Natural killer cell (primary cell): ENCODE data around the genes TGM3, NOP56, OXT, SLC4A11 and CENPB.

DNA sequence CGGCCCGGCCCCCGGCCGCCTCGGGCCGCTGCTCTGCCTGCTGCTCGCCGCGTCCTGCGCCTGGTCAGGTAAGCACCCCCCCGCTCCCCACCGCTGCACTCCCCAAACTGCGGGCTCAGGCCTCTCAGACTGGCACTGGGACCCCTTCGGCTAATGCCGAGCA, 133 bp downstream of the SIRPA start:
- PRO-cap = no peak

- PRO-cap = no peak
Observed at GRCh38 chr20:1915344-1915678, 20.1 kb downstream of the SIRPA start.

DNA sequence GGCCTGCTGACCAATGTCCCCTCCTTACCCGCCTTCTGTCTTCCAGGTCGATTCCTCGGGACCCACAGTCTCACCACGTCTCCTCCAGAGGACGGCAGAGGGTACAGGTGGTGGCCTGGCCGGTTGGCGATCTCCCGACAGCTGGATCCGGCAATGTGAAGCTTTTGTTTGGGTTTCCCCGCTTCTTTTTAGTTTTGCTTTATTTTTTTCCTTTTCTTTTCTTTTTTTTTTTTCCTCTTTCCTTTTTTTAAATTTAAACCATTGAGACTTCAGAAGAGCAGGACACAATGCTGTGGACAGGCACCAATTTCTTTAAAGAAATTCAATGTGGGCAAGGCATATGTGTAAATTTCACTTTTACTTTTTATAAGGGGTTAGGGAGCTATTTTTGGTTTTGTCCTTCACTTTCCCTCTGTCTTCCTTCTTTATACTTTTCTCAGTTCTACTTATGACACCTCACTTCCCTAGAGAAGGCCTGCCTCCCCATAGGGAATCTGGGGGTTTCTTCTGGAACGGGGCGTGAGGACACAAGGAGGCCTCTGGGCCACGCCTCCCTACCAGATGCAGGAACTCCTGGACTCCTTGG, 42.2 kb downstream of the STK35 start:
- PRO-cap = no peak

GRCh38 chr20:2145969-2147076, 44.7 kb downstream of the STK35 start:
- PRO-cap = no peak

DNA sequence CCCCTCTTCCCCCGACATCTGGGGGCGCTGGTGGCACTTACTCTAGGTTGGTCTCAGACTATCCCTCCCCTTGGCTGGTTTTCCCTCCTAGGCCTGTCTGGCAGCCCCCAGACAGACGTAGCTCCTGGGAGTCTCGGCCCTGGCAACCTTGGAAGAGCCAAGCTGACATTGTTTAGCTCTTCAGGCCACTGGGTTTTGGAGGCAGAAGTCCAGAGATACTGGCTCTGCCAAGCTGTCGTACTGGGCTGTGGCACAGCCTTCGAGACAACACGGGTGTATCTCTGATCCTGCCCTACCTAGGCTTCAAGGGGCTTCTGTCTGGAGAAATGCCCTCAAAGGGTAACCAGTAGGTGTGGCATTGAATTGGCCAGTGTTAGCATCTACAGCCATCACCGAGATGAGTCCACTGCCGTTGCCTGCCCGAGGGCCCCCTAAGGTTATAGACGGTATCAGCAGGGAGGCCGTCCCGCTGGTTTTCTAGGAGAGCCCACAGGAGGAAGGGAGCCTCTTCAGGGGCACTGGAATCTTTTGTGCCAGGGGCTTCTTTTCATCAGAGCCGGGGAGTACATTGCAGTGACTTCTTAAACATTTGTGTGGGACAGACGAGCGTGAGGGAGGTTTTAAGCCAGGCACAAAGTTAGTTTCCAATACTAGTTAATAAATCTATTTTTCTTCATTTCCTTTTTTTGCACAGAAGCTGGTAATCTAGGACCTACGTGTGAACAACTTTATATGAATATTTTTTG, 46.2 kb downstream of the STK35 start:
- PRO-cap = no peak

- PRO-cap = no peak
Observed at GRCh38 chr20:2295719-2296132, at the start of gene TGM3. TSS of gene TGM3 (plus strand) at chr20:2296001.

DNA sequence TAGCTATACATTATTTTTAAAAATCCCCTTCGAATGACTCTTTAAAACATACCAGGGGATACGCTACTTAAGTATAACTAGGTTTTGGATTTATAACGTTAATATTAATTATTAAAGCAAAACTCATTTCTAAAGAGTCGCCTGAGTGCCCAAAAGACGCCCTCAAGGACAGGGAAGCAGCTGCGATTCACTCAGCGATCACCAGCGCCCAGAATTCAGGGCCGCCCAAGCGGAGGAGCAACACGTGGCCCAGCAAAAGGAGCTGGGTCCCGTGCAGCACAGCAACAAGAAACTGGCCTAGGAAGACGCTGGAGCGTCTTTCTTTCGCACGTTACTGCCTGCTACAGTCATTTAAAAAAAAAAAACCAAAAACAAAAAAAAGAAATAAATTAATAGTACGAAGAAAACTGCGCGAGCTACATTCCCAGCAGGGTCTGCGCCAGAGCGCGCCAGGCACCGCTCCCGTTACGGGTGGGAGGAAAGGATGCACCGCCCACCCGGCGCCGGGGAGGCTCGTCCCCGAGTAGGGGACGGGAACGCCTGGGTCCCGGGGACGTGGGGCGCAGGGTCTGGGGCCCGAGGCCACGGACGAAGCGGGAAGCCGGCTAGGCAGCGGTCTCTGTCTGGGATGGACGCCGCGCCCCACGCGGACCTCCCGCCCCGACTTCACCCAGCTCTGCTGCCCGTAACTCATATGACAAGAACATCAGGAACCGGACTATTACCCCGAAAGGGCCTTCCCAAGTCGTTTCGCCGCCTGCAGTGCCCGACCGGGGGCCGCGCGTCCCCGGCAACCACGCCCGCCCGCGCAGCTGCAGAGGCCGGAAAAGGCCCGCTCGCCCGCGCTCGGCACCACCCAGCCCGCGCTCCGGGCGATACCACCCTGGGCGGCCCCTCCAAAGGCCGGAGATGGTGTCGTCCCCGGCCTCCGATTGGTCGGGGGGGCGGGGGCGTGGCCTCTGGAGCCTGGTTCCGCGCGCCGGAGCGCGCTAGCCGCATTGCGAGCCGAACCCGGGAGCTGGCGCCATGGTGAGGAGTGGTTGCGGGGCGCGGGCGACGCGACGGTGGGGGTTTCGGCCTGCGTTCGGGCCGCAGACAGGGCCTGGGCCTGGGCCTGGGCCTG, at the start of gene NOP56:
Gene NOP56, plus strand, starts transcription at position 998 of the 1,123 bp plus-strand sequence.
- PRO-cap = bidirectional peak, plus-strand start at position 998 of the sequence, minus-strand start at position 764 of the sequence

- PRO-cap = no peak
Observed at GRCh38 chr20:3070962-3071513, 382 bp upstream of the OXT start.

DNA sequence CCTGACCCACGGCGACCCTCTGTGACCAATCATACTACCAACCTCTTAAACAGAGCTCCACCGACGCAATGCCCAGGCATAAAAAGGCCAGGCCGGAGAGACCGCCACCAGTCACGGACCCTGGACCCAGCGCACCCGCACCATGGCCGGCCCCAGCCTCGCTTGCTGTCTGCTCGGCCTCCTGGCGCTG, at the start of gene OXT:
Gene OXT, plus strand, starts transcription at position 107 of the 190 bp plus-strand sequence.
- PRO-cap = no peak

DNA sequence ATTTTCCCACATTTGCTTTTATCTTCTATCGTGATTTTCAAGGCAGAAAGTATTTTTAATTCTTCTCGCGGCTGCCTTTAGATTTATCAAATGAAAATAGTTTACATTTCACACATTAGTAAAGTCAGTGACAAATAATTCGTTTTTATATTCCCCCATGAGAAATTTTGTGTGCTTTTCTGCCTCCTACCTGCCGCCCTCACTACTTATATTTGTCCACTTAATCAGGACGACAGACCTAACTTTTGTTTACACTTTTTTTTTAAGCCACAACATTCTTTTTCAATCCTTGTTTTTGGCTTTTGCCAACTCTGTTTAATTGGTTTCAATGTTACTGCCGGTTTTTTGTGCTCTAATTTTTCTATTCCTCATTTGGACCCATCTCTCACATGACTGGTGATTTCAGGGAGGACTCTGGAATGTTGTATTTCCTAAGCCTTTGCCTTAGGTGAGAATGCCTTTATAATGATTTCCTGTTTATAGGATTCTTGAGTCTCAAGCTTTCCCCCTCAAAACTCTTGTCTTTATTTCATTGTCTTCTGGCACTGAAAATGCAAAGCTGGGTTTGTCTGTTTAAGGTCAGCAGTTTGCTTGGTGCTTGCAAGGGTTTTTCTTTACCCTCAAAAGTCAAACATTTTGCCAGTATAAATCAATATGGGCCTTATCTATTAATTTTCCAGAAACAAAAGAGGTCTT, 1.4 kb upstream of the LZTS3 start:
- PRO-cap = no peak

- PRO-cap = no peak
Observed at GRCh38 chr20:3239097-3239336, at the start of gene SLC4A11. TSS of gene SLC4A11 (minus strand) at chr20:3239190.

DNA sequence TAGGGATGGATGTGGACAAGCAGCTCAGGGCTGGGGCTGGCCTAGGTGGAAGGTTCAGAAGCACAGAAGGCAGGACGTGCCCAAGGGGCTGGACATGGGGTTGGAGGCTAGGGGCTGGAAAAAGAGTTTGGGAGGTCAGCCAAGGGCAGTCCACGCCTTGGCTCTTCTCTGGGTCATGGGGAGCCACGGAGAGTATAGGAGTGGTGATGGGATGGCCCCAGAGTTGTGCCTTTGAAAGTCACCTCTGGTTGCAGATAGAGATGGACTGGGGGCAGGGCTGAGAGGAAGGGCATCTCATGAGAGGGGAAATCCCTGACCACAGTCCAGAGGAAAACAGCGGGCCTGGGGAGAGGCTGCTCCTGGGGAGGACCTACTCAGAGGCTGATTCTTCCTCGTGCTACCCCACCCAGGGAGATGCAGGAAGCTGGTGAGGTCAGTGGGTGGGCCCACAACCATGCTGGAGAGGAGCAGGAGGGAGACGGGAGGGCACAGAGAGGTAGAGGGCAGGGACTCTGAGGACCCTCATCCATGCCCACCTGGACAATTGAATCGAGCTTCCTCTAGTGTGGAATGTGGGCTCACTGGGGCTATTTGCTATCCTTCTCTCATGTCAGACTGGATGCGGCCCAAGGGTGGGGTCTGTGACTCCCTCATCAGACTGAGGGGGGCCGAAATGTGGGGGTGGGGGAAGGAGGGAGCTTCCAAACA, 2.4 kb upstream of the HSPA12B start:
- PRO-cap = no peak

- PRO-cap = no peak
Observed at GRCh38 chr20:3733204-3733917, 876 bp downstream of the HSPA12B start.

DNA sequence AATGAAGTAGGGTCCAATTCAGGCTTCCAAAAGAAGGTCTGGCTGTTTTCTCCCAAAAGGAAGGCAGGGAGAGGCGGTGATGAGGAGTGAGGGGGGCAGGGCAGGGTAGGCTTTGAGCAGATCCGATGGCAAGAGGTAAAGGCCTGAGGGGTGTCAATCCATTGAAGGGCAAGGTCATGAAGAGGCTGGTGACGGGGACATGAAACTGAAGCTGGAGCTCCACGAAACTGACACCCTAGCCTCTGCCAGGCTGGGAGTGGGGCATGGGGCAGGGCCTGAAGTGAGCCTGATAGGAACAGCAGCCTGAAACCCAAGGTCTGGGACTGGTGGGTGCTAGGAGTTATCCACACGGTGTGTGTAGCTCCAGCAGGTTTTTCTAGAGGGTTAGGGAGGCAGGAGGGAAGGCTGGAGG, 12.8 kb downstream of the ADISSP start:
- PRO-cap = no peak

- PRO-cap = no peak
Observed at GRCh38 chr20:3755261-3755832, 12.2 kb downstream of the ADISSP start.

GRCh38 chr20:3786582-3787283, at the start of gene CENPB:
TSS of gene CENPB (minus strand) at chr20:3786740.
- PRO-cap = unidirectional peak, minus-strand start at chr20:3786745

DNA sequence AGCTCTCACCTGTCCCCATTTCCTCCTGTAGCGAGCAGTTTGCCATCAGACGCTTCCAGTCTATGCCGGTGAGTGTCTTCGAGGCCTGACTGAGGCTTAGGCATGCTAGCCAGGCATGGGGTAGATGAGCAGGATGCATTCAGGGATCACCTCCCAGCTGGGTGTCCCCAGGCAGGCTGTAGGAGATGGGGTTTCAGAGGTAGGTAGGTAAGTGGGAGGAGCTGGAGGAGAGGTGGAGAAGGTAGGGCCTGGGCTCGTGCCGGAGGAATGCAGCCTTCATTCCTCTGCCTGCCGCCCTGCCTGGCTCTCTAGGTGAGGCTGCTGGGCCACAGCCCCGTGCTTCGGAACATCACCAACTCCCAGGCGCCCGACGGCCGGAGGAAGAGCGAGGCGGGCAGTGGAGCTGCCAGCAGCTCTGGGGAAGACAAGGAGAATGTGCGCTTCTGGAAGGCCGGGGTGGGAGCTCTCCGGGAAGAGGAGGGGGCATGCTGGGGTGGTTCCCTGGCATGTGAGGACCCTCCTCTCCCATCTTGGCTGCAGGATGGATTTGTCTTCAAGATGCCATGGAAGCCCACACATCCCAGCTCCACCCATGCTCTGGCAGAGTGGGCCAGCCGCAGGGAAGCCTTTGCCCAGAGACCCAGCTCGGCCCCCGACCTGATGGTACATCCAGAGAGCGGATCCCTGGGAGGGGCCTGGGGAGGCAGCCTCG, 4.5 kb downstream of the CDC25B start:
- PRO-cap = no peak

DNA sequence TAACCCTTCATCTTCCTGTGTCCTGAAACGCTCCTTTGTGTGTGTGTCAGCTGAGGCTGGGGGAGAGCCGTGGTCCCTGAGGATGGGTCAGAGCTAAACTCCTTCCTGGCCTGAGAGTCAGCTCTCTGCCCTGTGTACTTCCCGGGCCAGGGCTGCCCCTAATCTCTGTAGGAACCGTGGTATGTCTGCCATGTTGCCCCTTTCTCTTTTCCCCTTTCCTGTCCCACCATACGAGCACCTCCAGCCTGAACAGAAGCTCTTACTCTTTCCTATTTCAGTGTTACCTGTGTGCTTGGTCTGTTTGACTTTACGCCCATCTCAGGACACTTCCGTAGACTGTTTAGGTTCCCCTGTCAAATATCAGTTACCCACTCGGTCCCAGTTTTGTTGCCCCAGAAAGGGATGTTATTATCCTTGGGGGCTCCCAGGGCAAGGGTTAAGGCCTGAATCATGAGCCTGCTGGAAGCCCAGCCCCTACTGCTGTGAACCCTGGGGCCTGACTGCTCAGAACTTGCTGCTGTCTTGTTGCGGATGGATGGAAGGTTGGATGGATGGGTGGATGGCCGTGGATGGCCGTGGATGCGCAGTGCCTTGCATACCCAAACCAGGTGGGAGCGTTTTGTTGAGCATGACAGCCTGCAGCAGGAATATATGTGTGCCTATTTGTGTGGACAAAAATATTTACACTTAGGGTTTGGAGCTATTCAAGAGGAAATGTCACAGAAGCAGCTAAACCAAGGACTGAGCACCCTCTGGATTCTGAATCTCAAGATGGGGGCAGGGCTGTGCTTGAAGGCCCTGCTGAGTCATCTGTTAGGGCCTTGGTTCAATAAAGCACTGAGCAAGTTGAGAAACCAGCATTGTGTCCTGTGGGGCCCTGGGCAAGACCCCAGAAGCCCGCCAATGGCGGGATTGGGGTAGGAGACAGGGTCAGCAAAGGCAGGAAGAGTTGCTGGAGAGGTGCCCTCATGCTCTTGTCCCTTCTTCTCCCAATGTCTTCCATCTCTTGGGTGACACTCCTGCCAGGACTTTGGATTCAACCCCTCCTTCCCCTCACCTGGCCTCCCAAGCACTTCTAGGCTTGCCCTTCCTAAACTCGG, 9.5 kb downstream of the CDC25B start:
- PRO-cap = no peak

- PRO-cap = no peak
Observed at GRCh38 chr20:3907444-3908067, 18.4 kb downstream of the PANK2 start.

DNA sequence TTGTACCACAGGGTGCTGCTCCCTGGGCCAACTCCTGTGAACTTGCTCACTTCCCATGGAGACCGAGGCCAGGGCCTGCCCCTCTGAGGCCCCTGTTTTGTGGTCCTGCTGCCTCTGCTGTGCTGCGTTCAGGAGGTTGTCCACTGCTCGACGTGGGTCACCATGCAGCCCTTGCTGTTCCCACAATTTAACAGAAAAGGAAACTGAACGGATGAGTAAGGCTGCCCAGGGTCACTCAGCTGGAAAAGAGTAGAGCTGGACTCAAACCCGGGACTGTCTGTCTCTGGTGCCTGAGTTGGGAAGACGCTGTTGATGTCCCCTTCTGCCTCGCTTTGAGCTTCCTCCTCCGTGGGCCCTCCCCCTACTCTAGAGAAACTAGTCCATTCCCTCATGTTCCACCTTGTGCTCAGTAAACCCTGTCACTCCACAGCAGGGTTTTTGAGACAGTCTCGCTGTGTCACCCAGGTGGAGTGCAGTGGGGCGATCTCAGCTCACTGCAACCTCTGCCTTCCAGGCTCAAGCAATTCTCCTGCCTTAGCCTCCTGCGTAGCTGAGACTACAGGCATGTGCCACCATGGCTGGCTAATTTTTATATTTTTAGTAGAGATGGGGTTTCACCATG, 35.7 kb downstream of the PANK2 start:
- PRO-cap = no peak